Ascending aorta (tissue), 1 donor: ENCODE measurements around a stretch of chr6.

GRCh38 chr6:3435205-3435821 lies 21.5 kb downstream of the SLC22A23 start:
- PRO-cap = no peak

GRCh38 chr6:3546185-3546499 lies 89.3 kb upstream of the SLC22A23 start:
- PRO-cap = no peak

- PRO-cap = no peak
Measured at GRCh38 chr6:3664514-3665093, 86.9 kb downstream of the PXDC1 start.

- PRO-cap = unidirectional peak, plus-strand start at chr6:3801367
Measured at GRCh38 chr6:3801057-3801643, 48.0 kb upstream of the FAM50B start.

GRCh38 chr6:3886970-3887649 lies 37.9 kb downstream of the FAM50B start:
- PRO-cap = no peak

DNA sequence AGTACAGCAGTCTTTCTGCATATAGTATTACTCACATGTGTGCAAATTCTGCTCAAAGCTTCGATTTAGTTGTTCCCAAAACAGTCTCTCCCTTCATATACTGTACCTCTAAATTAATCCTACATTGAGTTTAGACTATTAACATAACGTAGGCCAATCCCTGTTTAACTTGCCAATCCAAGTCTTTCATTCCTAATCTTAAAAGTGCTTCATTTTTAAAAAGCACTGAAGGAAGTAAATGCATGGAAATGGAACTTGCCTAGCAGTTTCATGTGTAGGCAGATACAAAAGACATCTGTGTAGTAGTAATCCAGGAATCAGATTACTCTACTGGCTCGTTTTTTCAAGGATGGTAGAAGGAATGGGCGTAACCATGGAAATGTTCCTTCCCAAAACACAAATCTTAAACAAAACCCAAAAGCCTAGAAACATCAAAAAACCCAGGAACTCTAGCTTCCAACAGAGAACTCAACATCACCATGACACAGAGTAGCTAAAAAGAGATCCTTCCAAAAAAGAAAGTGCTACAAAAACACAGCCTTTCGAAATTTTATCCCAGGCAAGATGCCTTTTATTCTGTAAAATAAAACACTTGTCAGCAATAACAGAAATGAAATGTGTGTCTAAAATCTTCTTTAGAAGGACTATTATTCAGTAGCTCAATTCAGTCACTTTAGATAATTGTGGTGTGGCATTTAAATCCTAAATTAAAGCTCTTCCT lies 24.0 kb upstream of the PRPF4B start:
- PRO-cap = no peak

- PRO-cap = no peak
Measured at GRCh38 chr6:4040671-4041104, 19.6 kb downstream of the PRPF4B start.

DNA sequence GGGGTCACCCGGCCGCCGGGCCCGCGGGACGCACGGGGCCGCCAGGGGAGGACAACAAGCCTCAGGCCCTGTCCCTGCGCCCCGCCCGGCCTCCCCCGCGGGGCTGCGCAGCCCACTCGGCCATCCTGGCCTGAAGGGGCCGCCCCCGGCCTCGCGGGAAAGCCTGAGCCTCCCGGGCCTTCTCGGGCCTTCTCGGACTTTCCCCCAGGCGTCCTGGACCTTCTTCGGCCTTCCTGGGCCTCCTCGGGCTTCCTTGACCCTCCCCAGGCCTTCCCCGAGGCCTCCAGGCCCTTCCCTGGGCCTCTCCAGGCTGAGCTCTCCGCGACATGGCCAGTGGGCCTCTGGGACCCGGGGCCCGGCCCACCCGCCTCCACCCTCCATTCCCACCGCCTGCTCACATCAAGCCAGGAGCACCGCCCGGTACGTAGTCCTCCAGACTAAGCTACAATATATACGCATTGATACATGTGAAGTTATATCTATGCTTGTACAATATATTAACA lies 375 bp upstream of the FAM217A start:
- PRO-cap = no peak

GRCh38 chr6:4109553-4110022 lies 25.8 kb downstream of the ECI2 start:
- PRO-cap = no peak

- PRO-cap = unidirectional peak, plus-strand start at chr6:4358956
Measured at GRCh38 chr6:4358168-4359404, 223.2 kb upstream of the ECI2 start.

- PRO-cap = no peak
Measured at GRCh38 chr6:4728065-4728501, 48.1 kb upstream of the CDYL start.

- PRO-cap = no peak
Measured at GRCh38 chr6:4816872-4817423, 40.7 kb downstream of the CDYL start.

GRCh38 chr6:4935252-4935992 lies 68.4 kb downstream of the RPP40 start:
- PRO-cap = no peak

DNA sequence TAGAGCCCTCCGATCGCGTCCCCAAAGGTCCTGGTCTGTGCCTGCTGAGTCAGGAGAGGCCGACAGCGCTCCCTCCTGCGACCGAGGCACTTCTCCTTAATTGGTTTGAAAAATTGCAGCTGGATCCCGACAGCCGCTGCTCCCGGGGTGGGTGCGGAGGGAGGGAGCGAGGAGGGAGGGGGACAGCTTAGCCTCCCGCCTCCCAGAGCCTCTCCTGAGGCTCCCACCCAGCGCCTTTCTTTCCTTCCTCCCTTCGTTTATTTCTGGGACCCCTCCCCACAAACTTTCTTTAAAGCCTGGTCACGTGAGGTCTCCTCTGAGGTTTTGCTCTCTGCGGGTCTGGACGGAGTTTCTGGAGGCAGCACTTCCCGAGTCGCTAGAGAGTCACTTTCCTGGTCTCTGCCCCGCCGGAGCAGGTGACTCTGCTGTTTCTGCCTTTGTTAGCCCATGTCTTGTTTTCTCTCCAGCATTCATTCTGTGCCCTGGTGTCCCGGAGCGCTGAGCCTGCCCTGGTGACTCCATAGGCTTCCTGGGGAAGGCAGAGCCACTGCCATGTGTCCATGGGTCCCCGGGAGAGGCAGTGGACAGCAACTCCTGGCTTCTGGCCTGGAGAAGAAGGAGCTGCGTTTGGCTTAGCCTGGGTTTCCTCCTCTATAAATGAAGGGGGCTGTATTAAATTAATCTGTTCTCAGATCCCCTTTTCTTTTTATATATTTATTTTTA lies 22.5 kb upstream of the RPP40 start:
- PRO-cap = bidirectional peak, plus-strand start at position 148 of the sequence, minus-strand start at position 94 of the sequence

DNA sequence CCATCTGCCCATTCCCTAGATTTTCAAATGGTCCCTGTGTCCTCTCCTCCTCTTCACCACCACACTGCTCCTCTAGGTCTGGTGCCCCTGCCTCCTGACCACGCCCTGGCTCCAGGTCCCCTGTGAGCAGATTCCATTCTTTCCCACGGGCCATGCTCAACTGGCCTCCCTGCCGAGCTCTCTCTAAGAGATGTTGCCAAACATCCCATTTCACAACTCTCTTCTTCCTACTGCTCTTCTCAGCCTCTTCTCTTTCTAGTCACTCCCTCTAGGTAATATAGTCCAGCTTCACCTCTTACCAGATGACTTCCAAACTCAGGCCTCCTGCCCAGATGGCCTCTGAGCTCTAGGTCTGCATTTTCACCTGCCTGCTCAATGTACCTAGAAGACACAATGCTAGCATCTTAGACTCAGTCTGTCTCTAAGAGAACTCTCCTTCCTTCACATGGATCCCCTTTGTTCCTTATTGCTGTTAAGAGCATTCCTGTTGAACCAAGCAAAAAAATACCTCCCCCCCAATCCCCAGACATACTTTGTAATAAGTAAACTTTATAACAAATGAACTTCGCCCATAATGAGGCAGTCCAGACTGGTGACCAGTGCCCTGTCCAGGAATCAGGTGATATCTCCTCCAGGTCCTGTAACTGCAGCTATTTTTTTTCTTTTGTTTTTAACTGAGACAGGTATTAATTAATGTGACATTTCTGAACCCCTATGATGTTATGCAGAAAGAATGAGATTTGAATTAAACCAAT lies 79.1 kb downstream of the LYRM4 start:
- PRO-cap = no peak

- PRO-cap = no peak
Measured at GRCh38 chr6:5204634-5205539, 55.9 kb downstream of the LYRM4 start.

DNA sequence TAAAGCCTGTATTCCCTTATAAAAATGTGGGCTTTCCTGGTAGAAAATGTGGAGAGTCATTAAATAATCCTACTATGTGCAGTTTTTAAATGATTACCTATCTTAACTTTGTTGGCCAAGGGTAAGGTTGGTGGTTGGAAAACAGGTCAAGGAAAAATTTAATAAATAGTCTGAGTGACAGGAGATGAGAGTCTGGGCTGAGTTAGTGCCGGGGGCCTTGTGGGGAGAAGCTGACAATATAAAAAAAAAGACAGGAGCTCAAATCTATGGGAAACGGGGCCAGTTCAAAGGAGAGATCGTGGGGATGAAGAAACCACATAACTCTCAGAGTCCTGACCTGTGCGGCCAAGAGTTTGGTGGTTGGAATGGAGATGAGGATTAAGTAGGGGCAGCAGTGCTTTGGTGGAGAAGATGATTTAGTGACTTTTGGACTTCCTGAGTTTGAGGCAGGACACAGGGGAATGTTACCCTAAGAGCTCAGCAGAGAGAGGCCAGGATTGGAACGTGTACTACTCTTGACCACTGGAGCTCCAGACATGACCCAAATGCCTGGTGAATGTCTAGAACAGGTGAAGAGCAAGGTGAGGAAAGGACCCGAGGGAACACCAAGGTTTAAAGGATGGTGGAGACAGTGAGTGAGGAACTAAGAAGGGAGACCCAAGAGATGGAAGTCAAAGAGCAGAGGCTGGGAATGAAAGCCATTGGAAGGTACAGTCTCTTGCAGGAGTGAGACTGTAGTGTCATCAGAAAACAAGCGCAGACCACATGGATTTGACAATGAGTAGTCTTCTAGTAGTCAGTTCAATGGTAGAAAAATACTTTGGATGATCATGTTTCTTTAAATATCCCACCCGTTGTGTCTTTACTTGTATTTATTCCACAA lies 368.5 kb downstream of the FARS2 start:
- PRO-cap = no peak

DNA sequence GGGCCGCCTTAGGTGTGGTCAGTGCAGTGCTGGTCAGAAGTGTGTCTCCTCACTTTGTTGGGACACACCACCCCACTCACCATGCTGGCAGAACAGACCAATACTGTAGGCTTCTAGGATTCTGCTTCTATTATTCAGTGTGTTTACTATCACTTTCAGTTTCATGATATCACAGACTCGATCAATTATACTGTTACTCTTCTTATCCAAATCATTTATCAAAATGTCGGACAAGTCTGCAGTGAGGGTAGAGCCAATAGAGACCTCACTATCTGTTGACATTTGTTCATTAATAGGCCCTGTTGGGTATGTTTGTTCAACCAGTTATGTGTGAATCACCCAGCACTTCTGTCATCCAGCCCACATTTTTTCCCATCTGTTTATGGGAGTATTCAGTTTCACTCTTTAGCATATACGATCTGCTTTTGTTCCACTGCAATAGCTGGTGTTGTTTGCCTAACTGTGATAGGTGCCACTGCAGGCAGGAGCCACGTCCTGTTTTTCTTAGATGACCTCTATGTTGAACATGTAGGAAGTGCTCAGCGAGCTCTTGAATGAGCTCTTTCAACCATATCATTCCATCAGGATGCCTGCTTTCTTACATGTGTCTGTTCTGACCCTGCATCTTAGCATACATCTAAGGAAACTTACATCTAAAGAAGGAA lies 140.1 kb downstream of the NRN1 start:
- PRO-cap = no peak

- PRO-cap = no peak
Measured at GRCh38 chr6:5936077-5936505, 70.6 kb downstream of the NRN1 start.

DNA sequence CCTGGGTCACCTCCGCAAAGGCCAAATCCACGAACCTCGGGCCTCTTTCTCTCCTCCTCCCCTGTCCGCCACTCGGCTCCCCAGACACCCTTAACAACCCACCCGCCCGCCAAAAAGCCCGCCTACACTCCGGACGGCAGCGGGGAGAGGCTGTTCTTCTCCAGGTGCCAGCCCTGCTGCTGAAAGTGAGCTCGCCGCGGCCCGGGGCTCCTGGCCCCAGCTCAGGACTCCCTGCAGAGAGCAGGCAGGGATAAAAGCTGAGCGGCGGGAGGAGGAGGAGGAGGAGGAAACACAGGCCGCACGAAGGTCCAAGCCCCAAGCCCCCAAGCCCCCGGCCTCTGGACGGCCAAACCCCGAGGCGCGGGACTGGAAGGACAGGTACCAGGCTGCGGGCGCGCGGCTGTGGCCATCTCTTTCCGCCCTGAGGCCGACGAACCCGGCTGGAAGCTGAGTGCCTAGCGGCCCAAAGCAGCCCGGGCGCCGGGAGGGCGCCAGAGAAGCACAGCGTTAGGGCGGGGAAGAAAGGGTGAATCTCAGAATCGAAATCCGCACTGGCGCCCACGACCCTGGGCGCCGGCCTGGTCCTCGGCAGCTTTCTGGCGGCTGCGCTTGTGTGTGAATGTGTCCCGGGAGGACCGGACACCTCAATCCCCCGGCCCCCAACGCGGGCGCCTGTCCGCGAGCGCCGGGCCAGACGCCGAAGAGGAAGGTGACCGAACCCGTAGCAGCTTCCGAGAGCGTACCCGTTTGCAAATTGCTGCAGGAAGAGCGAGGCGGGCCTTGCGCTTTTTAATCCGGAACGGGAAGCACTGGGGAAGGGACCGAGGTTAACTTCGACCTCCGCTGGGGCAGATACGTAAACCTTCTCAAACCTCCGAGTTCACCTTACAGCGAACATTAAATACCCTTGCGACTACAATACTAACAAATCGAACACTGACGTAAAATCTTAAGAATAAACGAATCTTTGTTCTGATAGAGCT lies 3.1 kb downstream of the NRN1 start:
- PRO-cap = no peak